ENCODE measurements around a stretch of chr3.

DNA sequence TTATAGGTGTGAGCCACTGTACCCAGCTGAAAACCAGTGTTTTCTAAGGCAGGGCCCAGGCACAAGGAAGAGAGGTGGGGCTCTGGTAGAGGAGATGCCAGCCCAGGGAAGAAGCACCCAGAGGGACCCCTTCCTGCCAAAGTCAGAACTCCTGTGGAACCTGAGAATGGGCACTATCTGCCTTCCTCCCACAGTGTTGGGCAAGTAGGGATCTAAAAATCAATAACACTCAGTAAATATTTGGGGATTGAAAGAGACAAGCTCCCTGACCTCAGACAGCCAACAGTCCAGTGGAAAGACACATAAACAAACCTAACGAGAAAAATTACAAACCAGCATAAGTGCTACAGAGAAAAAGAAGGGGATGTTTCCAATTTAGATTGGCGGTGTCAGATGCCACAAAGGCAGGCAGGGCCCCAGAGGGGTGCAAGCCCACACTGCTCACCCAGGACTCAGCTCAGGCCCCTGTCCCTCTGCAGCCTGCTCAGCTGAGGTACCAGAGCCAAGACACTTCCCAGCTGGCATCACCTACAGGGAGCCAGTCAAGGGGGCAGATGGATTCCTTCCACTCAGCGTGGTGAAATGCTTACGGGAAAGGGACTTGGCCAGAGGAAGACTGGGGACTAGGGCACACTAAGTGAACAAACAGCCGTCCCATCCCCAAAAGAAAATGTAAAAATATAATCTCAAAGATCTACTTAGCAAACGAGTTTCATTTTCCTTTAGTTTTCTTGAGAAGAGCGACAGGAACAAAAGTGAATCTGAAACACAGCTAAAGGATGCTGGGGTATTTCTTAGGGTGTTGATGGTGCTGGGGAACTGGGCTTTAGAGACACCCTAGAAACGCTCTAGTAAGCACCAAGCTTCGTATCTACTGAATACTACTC, 15.8 kb downstream of the ADCY5 start:
- RRBS = no CpG with 5 or more reads among the region's 9 CpGs

- RRBS = no CpG with 5 or more reads among the region's 1 CpG
Observed at GRCh38 chr3:123585888-123585971, 877 bp upstream of the HACD2 start.

- RRBS = no CpG with 5 or more reads among the region's 3 CpGs
Observed at GRCh38 chr3:123659616-123660159, 74.8 kb upstream of the HACD2 start.

DNA sequence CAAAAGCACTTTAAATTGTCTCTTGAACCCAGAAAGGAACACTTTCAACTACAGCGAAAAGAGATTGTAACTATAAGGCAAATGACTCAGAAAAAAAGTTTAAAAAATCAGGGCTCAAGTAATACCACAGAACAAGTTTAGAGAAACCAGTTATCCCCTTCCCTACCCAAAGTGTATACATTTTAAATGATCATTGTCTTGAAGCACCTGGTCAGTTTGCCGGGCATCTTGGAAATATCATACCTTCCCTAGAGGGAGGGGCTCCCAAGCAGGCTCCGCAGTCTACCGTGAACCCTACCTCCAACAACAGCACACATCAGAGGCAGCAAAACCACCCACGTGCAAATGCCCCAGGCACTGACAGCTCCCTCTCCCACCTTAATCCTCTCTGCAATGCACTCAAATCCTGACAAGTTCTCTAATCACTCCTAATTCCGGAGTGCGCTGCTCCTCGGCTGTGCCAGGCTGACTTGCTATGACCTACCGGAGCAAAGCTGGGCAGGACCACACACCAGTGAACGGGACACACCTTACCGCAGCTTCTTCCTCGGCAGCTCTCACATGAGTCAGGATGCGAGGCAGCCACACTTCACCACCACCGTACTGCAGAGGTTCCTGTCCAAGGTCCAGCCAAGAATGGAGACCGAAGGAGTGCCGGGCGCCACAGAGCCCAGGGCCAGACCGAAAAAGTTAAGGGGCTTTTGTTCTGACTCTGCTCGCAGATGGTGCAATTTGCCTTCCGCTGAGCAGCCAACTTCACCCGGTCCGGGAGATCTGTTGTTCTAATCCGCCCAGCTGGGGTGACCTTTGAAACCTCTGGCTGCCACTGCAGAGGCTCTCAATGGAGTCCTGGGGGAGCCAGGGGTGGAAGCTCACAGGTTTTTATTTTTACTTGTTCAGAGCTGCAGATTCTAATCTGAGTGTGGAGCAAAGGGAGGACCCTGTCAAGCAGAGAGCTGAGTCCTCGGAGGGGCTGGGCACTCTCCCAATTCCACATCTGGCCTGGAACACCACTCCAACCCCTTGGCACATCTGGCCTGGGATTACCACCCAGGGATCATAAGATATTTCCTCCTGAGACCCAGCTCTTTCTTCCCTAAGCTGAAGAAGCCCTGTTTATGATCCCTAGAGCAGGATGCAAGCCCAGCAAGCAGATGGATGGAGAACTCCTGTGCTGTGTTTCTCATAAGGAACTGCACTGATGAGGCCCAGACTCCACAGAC, 84.4 kb downstream of the MYLK start:
- RRBS = 98% methylated on average over 7 of the region's 24 CpGs

DNA sequence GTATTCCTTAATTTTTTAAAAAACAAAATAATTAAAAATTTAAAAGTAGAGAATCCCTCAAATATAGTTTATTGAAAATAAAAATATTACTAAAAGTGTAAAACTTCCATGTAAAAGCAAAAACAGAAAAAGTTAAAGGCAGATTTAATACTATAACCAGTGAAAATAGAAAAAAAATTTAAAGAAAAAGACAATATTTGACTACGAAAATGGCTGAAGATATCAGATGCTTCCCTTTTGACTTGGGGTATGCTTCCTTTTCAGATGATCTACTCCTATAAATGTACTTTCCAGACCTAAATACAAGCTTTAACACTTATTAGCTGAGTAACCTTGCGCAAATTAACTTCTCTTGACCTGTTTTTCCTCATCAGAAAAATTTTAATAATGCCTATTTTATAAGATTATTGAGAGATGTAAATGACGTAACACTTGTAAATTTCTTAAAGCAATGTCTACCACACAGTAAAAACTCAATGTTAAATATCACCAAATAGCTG, 10.2 kb downstream of the CCDC14 start:
- RRBS = no CpG with 5 or more reads among the region's 3 CpGs

DNA sequence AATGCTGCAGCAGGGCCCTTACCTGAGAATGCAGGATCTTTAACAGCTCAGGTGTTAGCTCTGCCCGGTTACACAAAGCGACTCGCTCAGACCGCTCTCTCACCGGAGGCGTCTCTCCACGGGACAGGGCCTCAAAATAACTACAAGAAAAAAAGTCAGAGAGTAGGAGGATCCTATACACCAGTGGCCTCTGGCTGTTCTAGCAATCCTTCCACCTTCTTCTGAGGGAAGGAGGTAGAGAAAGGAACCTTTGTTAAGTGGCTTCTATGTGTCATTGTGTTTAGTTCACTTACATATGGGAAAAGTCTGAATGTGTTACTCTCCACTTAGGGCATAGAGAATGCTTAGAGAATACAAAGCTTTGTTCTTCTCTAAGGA, 15.1 kb downstream of the ROPN1 start:
- RRBS = no CpG with 5 or more reads among the region's 7 CpGs

- RRBS = no CpG with 5 or more reads among the region's 2 CpGs
Observed at GRCh38 chr3:124034865-124035384, 1.8 kb downstream of the KALRN start.

DNA sequence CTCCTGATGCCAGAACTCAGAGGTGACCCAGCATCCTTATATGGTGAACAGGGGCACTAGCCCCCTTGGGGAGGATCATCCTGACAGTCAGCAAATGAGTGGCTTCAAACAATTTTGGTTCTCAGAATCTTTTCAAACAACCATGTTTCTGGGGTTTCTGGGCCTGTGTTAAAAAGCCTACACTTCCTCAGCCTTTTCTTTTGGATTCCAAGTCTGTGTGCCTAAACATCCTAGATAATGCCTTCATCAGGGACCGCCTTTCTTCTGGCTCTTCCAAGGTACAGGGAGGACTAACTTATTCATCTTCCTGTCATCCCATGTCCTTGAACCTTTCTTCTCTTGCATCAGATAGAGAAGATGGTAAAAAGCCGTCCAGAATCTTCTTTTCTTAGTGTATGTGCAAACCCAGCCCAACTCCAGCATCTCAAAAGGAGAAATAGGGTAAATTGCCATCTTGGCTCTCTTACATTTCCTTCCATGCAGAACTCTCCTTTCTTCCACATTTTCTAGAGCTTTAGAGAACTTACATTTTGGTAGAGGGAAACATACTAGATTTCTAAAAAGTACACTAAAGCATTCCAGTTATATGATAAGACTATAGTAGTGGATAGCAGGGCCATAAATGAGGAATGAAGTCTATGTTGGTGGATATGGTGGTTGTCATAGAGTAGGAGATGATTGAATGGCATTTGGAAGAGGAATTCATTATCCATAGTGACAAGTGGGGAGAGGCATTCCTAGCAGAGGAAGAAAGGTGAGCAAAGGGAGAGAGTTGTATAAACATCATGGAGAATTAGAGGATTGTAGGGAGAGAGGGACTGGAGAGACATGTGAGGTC, 19.2 kb downstream of the KALRN start:
- RRBS = no CpG with 5 or more reads among the region's 2 CpGs

DNA sequence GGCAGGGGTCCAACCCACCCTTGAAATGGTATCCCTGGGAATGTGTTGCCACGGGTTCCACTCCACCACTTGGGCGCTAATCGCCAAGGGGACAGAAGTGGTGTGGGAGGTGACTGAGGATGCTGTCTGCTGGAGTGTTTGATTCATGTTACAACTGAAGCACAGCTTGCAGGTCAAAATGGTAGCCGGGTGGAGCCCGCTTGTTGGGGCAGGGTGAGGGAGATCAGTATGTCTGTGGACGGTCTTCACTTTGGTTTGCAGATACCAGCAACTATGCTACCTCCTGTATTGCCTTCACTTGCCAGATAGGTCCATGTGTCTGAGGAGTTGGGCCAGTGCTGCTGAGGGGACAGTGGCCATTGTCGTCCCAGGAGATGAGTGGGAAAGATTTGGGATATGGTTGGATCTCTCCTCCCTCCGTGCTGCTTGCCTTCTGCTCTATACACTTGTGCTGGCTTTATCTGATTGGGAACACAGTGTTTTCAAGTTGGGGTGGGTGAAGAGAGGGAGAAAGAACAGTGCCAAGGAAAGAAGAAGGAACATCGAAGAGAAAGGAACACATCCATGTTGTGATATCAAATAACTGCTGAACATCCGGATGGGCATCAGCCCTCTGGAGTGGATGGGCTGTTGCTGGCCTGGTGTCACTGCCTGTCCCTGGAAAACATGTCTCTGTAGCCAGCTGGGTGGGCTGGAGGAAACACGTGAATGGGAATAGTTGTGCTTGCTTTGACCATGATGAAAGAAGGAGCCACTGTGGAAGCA, 58.0 kb downstream of the KALRN start:
- RRBS = no CpG with 5 or more reads among the region's 11 CpGs

GRCh38 chr3:124094277-124094943, 61.2 kb downstream of the KALRN start:
- RRBS = 79% methylated on average over 4 of the region's 23 CpGs

DNA sequence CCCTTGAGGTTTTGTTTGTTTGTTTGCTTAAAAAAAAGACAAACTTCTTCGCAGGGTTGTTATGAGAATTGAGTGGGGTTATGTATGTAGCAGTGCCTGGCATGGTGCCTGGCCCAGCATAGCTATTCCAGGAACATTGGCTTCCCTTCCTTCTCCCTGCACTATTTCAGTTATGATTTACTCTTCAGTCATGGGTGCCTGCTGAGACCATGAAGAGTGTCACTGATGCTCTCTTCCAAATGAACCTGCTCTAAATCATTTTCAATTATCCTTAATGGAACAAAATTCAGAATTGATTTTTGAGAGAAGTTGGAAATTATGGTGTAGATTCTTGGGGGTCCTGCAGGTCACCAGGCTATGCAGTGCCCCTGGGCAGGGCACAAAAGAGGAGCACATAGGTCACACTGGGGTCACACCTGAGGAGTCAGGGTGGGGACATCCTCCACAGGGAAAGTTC, 242.3 kb downstream of the KALRN start:
- RRBS = no CpG with 5 or more reads among the region's 1 CpG

DNA sequence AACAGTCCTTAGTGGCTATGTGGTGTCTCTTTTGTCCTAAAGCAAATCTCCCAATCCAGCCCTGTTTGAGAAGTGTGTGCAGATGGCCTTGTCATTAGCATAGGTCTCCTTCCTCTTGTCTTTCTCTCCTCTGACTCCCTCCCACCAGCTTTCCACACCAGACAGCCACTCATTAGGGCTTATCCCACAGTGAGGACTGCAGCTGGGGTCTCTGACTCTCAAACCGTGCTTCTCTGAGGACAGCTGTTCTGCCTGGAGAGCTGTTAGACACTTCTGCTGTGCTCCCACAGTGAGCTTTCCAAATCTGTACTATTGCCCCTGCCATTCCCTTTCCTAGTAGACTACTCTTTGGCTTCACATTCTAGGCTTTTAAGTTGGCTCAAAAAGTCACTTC, 331.4 kb downstream of the KALRN start:
- RRBS = no CpG with 5 or more reads among the region's 1 CpG

GRCh38 chr3:124585699-124586651, 144.3 kb upstream of the UMPS start:
- RRBS = no CpG with 5 or more reads among the region's 19 CpGs

DNA sequence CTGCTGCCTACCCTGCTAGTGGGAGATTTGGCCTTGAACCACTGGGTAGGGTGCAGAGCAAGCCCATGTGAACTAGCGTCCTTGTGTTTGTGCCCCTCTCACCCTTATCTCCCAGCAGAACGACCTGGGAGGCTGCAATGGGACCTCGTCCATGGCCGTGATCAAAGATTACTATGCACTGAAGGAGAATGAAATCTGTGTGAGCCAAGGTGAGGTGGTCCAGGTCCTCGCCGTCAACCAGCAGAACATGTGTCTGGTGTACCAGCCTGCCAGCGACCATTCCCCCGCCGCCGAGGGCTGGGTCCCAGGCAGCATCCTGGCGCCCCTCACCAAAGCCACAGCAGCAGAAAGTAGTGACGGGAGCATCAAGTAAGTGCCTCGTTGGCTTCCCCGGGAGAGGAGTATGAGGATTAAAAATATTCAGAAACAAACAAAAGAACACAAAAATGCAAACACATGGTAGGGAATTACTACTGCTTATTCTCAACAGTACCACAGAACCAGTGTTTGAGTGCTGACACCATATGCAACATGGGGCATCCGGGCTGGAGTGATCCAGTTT, 55.9 kb upstream of the UMPS start:
- RRBS = no CpG with 5 or more reads among the region's 15 CpGs

DNA sequence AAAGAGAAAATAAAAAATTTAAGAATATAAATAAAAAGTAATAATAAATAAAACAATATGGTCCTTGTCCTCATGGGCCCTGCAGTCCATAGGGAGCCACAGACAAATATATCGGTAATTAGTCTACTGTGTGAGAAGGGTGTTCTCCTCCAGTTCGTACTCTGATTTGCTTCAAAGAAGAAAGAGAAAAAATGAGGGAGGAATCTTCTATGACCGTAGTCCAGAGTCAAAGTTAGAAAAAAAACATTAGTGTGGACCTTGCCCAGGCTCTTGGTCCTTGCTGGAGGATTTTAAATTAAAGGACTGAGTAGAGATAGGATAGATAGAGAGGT, 40.1 kb upstream of the UMPS start:
- RRBS = no CpG with 5 or more reads among the region's 3 CpGs

GRCh38 chr3:124730633-124731550, 640 bp downstream of the UMPS start:
- RRBS = no CpG with 5 or more reads among the region's 25 CpGs

DNA sequence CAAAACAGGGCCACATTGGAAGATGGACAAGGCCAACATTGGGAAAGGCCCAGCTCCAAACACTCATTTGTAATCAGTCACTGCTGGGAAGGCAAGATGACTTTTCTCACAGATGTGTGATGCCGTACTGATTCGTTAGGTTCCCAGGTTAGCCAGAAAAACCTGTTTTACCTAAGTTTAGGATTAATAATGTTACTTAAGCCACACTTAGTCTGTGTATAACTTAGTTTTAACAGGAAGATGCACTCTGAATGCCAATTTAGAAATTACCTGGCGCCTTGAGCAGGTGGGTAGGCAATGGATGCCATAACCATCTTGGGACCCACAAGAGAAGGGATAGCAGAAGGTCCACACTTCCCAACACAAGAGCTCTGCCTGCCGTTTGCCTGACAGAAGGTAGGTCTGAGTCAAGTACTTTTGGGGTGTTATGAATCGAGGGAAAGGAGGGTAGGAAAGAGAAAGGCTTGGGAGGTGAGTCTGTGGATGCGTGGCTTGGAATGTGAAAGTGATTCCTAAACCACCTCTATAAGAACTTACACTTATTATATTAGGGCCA, 70.8 kb downstream of the ITGB5 start:
- RRBS = no CpG with 5 or more reads among the region's 6 CpGs

DNA sequence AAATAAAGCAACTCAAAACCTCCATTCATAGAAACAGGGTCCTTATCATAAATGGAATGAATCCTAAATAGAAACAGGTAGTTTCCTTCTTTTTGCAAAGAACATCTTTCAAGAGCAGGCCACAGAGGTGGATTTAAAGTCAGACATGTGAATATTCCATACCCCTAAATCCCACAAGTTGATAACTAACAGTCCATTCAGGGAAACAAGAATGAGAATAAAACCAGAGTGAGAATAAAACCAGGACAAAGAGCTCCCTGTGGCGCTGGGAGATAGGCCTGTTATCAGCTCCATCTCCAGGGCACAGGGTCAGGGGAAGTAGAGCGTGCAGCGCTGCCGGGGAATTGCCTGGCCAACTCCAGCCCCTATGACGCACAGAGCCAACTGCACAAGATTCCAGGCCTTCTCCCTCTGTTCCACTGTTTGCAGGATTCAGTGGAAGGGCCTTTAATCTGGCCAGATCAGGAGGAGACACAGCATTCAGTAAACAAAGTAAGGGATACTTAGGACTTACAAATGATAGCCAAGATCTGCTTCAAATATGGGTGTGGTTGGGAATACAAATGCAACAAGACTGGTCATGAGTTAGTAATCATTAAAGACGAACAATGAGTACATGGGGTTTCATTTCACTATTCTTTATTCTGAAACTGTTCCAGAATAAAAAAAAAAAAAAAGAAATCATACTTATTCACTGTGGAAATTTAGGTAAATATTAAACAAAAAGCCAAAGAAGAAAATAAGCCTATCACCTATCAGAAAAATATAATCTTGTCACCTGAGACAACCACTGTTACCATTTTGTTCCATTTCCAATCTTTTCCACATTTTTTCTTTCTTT, 49.4 kb downstream of the ITGB5 start:
- RRBS = no CpG with 5 or more reads among the region's 6 CpGs

GRCh38 chr3:124838941-124839406, 48.2 kb downstream of the ITGB5 start:
- RRBS = no CpG with 5 or more reads among the region's 3 CpGs

Data from HCT116 (cell line).